A172 (cell line): ENCODE results near the gene SLC25A17.

- RAMPAGE, long total RNA = no peak
Measured at GRCh38 chr22:40182746-40183989, 5.4 kb downstream of the TNRC6B start.

DNA sequence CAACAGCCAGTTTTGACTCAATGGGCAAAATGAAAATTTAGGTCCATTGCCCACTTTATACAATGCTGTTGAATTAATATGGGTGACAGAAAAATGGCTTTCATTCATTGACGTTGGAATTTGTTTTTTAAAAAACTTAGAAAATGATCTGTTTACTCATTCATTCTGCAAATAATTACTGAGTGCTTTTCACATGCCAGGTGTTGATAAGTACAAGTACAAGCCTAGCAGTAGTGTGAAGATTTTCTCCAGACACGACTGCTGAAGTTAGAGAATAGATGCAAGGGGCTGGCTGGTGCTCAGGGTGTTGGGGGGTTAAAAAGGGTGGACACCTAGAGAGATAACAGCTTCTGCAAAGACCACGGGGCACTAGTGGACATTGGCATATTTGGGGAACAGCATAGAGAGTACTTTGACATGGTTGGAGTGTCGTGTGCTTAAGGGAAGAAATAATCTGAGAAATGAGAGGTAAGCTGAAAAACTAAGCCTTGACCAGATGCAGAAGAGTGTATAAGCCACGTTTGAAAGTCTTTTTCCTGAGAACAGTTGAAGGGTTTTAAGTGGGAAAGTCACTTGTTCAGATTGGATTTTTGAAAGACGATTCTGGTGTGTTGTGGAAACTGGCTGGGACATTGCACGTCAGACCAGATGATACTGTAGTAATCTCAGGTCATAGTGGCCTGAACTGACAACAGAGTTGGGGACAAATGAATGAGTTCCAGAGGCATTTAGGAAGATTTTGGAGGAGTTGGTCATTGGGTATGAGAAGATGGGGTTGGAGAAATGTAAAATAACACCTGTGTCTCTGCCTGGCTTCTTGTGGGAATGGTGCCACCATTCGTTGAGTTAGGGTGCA lies 6.5 kb downstream of the TNRC6B start:
- RAMPAGE, long total RNA = no peak

- RAMPAGE, long total RNA = no peak
Measured at GRCh38 chr22:40220599-40221275, 43.0 kb downstream of the TNRC6B start.

DNA sequence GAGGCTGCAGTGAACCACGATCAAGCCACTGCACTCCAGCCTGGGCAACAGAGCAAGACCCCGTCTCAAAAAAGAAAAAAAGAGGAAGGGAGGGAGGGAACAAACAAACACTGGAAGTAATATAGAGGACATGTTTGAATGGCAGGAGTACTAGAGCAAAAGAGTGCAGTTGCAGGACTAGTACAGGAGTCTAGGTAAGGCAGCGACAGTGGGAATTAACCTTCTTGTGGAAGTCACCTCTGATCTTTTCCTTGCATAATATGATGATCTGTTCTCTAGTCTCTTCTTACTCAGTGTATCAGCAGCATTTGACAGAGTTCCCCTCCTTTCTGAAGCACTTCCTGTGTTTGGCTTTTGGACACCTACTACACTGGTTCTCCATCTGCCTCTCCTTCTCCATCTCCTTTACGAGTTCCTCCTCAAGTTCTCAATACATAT lies 57.1 kb upstream of the ADSL start:
- RAMPAGE, long total RNA = no peak

DNA sequence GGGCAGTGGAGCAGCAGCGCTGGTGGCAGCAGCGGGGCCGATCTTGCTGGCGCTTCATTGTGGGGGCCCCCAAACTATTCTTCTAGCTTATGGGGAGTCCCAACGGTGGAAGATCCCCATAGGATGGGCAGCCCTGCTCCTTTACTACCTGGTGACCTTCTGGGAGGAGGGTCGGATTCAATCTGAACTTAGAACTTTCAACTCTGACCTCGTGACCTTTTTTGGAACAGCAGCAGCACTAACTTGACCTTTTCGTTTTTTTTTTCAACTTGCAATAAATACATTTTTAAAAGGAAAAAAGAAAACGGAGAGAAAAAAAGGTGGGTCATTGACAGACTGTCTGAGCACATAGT lies 23.3 kb upstream of the ADSL start:
- RAMPAGE, long total RNA = no peak

- RAMPAGE, long total RNA = no peak
Measured at GRCh38 chr22:40385009-40385814, 14.8 kb downstream of the SGSM3 start.

DNA sequence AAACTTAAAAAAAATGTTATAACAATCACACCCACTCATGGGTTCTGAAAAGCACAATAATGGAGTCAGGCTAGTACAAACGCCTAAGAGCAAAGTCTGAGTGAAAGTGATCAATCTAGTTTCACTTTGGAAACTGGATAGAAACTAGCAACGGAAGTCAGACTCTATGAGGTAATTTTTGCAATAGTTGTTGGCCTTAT lies 117.0 kb downstream of the MRTFA start:
- RAMPAGE, long total RNA = no peak

GRCh38 chr22:40528079-40528360 lies 108.5 kb downstream of the MRTFA start:
- RAMPAGE, long total RNA = no peak

GRCh38 chr22:40533006-40534236 lies 103.1 kb downstream of the MRTFA start:
- RAMPAGE, long total RNA = no peak

DNA sequence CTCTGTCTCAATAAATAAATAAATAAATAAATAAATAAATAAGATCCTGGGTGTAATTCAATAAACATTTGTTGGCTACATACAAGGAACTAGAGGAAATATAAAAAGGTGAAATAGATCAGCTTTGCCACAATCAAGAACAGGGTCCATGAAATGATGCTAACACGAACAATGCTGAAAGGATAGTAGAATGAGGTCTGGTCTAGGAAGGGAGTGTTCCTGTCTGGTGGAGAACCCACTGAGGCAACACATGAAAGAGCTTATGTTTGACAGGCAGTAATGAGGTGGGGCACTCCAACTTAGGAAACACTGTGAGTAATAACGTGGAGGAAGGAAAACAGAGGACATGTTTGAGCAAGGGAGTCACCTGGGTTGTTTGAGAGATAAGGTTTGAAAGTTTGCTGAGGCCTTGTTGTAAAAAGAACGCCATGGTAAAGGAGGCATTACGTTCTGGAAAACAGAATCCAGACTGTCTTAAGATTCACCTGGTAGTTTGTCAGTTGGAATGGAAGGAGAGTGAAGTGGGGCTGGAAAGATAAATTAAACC lies 8.1 kb upstream of the MRTFA start:
- RAMPAGE, long total RNA = no peak

- RAMPAGE, long total RNA = no peak
Measured at GRCh38 chr22:40732547-40733139, 53.4 kb downstream of the MCHR1 start.

- RAMPAGE, long total RNA = start-site peak on the minus strand at chr22:40819330-40819386, 158 and 136 reads in 2 replicates
Measured at GRCh38 chr22:40819148-40820041, at the start of gene SLC25A17. TSS of gene SLC25A17 (minus strand) at chr22:40819346.

DNA sequence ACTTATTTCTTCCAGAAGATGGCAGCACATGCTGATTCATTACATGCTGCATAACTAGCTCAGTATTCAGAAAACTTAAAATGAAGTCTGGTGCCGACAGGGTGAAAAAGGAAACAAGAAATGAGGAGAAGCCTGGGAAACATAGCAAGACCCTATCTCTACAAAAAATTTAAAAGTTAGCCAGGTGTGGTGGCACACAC lies 28.4 kb upstream of the RBX1 start:
- RAMPAGE, long total RNA = no peak

- RAMPAGE, long total RNA = no peak
Measured at GRCh38 chr22:41003110-41003590, 52.0 kb downstream of the RBX1 start.

DNA sequence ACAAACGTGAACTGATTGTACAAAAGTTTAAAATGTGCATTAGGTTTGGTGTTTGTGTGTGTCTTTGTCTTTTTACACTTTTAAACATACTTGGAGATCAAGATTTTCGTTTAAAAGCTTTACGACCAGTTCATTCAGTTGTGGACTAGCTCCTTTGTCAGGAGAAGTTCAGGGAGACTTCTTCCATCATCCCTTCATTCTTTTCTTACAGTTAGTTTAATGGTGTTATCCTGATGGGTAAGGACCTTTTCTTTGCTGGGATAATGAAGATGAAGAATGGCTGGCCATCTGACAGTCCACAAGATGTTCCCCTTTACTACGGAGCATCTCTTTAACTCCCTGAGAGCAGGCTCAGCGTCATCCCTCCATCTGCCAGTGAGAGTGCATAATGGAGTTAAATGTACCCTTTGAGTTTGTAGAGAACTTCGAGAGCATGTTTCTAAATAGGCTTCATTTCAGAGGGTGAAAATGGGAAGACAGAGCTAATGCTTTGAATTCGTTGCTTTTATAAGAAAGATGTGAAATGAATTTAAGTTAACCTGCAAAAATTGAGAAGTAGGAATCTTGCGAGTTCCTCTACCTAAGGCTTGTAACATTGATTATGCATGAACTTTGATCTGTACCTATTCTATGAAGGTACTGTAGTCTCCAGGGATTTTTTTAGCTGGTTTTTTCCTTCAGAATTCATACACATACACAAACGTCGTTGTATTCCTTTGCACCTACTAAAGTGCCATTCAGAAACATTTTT lies 1.7 kb downstream of the EP300 start:
- RAMPAGE, long total RNA = no peak

- RAMPAGE, long total RNA = no peak
Measured at GRCh38 chr22:41149626-41150255, 55.4 kb upstream of the L3MBTL2 start.

DNA sequence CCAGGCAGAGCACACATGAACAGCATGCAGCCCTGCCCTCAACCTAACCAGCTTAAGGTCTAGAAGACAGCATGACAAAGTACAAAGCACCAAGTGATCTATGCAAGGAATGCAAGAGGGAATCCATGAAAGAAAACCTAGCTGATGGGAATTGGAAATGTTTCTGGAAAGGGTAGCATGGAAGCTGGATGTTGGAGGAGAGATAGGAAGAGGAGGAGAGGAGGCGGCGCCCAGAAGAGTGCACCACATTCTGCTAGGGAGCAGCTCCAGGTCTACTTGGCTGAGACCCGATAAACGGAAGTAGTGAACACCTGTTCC lies 23.7 kb upstream of the L3MBTL2 start:
- RAMPAGE, long total RNA = no peak

DNA sequence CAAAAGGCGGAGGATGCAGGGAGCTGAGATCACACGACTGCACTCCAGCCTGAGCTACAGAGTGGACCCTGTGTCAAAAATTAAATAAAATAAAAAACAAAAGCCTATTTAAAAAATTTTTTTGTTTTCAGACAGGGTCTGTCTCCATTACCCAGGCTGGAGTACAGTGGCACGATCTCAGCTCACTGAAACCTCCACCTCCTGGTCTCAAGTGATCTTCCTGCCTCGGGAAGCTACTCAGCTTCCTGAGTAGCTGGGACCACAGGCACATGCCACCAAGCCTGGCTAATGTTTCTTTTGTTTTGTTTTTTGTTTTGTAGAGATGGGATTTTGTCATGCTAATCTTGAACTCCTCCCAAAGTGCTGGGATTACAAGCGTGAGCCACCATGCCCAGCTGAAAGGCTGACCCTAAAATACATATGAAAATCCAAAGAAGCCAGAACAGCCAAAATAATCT lies 20.5 kb upstream of the L3MBTL2 start:
- RAMPAGE, long total RNA = no peak

GRCh38 chr22:41295330-41295564 lies 6.1 kb upstream of the ZC3H7B start:
- RAMPAGE, long total RNA = no peak

GRCh38 chr22:41367851-41368944 lies 13.5 kb upstream of the TEF start:
- RAMPAGE, long total RNA = no peak